Metastatic Breast Carcinoma in the Ovary (tissue), 3 donors: ENCODE data around the gene TMA16.

DNA sequence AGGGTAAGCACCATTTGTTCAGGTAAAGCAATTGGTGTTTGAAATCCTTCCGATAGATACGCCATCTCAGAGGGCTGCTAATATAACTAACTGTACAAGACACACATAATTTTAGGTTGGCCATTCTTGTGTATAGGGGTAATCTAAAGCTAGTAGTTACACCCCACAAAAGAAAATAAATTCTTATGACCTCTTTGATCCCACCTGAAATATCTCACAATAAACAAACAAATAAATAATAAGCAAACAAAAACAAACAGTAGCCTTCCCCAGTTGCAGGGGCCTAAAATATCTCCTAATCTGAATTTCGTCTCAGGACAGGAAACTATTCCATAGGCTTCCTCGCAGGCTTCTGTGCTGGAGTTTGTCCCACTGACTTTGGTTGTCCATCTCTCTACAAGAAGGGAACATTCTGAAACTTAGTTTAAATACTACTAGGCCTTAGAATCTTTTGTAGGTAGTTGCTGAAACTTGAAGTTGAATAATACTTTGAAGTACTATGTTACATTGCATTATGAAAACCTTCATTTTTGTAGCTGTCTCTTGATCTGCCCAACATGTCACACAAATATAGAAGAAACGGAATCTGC lies 22.1 kb downstream of the TDO2 start:
- PRO-cap, 3 experiments: no peak in any of the 3 experiments

DNA sequence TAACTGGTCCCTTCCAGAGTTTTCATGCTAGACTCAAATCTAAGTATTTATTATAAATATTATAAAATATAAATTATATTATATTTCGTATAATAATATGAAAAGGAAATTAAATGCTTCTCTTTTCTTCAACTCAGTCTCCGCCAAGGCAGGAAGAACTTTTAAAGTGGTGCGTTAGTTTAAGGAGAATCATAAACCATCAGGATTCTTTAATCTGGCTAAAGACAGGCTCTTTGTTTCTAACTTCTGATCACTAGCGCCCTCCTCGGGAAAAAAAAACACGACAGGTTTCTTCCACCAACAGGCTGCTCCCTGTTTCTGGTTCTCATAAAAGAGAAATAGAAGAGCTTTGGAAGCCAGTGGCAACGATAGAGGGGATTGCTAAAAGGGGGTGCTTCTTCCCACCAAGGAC lies 654 bp downstream of the CTSO start:
- PRO-cap, 3 experiments: peak in 3 of 3 experiments; most common plus-strand start position 281 of the sequence (in 3); most common minus-strand start position 163 of the sequence (in 1)

DNA sequence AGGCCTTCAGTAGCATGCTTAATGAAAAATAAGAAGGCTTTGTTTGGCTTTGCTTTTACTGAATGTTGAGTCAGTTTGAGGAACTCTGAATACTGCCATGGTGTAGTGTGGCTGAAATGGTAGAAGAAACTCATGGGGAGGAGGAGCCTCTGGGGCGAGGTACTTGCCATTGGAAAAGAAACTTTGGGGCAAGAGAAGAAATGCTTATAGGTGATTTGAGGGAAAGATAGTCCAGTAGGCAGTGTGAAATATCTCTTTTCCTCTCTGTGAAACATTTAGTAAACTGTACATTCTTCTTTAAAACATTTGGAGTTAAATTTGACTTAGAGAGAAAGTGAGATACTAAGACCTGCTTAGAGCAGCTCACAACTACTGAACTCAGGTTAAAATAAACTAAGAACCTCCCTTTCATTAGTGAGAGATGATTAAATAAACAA lies 361.7 kb downstream of the PDGFC start:
- PRO-cap, 3 experiments: no peak in any of the 3 experiments

- PRO-cap, 3 experiments: no peak in any of the 3 experiments
Measured at GRCh38 chr4:156762222-156763252, 209.1 kb downstream of the PDGFC start.

GRCh38 chr4:156946470-156947396 lies 24.9 kb downstream of the PDGFC start:
- PRO-cap, 3 experiments: peak in 1 of 3 experiments; most common plus-strand start chr4:156947088 (in 1); most common minus-strand start chr4:156946998 (in 1)

DNA sequence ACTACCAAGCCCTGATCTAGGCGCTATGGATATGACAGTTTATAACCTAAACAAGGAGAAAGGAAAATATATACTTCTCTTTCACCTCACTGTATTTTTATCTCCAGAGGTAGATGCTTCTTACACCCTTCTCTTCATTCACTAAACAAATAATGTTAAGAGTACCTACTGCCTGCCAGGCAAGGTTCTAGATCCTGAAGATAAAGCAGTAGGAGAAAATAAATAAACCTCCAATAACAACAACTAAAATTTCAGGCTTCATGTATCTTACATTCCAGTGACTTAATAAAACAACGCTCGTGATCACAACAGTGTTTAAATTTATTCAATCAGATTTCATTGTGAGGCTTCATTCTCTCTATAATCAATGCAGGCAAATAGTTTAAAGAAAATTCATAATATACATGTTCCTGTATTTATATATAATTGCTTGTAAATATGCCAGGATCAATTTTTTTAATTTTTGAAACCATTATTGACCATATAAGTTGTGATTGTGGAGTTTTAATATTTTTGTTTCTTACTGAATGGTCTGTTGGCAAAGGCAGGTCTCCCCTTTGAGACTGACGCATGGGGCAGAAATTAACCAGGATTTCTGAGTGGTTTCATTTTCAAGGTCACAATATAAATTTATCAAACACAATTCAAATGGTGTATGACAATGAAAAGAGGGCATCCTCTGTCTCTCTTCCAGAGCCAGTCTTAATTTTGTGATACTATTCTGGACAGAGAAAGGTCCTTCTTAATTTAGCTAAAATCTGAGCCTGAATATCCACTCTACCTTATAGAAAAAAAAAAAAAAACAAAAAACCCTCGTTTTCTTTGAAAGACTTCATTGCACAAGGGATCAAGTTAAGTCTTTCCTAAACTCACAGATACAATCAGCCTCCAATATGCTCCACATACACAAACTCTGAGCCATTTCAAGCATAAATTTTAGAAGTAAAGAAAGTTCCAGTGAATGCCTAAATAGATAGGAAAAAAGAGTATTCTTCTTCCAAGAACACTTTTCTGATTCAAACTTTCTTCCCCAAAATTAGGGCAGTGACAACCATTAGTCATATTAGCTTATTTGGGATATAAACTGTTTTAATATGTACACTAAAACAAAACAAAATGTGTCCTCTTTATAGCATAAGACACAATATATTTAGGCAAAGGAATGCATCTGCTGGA lies 20.3 kb downstream of the PDGFC start:
- PRO-cap, 3 experiments: no peak in any of the 3 experiments

GRCh38 chr4:156968572-156969149 lies 2.9 kb downstream of the PDGFC start:
- PRO-cap, 3 experiments: peak in 1 of 3 experiments; most common plus-strand start chr4:156968746 (in 1)

GRCh38 chr4:158090374-158090581 lies 82.5 kb downstream of the GASK1B start:
- PRO-cap, 3 experiments: no peak in any of the 3 experiments

DNA sequence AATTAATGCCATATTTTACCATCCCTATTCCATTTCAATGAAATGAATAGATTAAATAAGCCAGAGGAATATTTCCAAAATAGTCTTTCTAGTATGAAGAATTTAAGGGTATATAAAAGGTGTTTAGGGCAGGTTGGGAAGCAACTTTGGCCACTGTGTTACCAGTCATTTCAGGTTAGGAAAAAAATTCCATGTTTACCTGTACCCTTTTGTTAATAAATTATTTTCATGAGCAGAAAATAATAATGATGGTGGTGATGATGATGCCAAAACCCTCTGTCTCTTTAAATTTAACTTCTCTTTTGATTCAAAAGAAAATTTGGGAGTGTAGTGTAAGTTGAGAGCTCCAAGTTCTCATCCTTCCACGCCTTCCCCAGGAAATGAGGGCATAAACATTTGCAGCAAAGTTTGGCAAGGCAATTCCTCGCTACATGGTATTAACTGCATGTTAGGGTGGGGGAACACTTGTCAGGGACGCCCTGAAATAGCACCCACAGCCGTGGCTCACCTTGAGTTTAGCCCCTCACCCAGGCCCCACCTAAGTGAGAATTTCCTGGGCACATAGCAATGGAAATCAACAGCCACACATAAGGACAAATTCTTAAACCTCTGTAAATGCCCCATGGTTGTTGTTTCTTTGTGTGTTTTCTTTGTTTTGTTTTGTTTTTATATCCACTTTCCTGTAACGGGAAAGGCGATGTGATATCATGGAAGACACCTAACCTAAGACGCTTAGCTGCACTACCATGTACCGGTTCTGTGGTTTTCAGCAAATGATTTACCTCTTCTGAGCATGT lies 1.8 kb downstream of the RXFP1 start:
- PRO-cap, 3 experiments: no peak in any of the 3 experiments

DNA sequence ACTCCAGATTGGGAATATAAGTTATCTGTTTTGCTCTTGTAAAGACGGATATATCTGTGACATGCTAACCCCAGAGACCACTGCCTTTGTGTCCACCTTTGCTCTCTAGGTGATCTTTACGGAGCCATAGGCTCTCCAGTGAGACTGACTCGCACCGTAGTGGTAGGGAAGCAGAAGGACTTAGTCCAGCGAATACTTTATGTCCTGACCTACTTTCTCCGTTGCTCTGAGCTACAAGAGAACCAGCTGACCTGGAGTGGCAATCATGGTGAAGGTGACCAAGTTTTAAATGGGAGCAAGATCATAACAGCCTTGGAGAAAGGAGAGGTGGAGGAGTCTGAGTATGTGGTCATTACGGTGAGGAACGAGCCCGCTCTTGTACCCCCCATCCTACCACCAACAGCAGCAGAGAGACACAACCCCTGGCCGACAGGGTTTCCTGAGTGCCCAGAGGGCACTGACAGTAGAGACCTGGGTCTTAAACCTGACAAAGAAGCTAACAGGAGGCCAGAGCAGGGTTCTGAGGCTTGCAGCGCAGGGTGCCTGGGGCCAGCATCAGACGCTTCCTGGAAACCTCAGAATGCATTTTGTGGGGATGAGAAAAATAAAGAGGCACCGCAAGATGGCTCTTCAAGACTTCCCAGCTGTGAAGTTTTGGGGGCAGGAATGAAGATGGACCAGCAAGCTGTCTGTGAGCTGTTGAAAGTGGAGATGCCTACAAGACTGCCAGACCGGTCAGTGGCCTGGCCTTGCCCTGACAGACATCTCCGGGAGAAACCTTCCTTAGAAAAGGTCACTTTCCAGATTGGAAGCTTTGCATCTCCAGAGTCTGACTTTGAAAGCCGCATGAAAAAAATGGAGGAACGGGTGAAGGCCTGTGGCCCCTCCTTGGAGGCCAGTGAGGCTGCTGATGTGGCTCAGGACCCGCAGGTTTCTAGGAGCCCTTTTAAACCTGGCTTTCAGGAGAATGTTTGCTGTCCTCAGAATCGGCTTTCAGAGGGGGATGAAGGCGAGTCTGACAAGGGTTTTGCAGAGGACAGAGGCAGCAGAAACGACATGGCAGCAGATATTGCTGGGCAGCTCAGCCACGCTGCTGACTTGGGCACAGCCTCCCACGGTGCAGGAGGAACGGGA lies 99.5 kb downstream of the FNIP2 start:
- PRO-cap, 3 experiments: no peak in any of the 3 experiments

DNA sequence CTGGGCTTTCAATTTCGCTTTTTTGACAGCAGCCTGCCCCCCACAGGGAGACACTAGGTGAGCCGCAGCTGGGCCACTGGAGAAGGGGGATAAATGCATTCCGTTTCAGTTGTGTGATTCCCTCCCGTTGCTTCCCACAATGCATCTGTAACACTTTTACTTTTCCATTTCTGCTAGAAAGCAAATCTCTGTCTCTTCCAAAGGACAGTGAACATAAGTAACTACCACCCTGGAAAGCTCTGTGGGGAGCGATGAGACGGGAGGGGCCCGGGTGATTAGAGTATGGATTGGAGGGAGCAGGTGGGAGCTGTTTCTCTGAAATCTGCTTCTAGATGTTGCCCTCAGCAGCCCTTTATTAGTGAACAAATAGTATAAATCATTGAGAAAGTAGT lies 18.3 kb downstream of the C4orf45 start:
- PRO-cap, 3 experiments: no peak in any of the 3 experiments

DNA sequence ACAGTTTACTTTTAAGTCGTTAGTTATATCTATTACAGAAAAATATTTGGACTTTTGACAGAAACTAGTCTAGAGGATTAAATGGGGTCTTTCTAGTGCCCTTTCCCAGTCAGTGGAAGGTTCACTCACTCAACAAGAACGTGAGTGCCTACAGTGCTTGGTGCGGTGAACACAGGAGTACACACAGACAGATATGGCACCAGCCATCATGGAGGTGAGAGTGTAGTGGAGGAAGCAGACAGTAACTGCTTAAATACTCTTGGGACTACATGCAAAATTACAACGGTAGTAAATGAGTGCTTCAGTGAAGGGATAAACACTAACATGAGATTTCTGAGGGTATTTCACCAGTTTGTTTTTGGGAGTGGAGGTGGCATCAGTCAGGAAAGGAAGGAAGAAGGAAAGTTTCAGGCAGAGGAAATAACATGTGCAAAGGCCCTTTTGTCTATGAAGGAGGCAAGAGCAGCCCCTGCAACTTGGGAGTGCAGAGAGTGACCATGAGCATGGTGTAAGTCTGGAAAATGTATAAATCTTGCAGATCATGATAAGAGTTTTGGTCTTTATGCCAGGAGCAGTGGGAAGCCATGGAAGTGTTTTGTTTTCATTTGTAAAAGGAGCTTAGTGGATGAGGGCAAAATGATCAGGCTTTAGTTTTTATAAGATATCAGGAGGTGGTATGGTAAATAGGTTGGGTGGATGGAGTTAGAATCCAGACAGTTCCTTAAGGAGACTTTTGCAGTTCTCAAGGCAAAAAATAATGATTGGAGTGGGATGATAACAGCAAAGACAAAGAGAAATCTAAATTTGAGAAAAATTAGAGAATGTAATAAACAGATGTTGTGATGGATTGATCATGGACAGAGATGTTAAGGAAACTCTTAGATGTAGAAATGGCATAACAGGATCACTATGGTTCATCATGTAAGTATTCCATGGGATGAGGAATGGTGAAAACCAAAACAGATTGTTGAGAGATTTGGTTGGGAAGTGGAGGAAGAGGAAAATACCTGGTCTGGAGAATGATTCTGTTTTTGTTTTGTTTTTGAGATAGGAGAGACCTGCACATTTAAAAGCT lies 162.5 kb downstream of the RAPGEF2 start:
- PRO-cap, 3 experiments: no peak in any of the 3 experiments

DNA sequence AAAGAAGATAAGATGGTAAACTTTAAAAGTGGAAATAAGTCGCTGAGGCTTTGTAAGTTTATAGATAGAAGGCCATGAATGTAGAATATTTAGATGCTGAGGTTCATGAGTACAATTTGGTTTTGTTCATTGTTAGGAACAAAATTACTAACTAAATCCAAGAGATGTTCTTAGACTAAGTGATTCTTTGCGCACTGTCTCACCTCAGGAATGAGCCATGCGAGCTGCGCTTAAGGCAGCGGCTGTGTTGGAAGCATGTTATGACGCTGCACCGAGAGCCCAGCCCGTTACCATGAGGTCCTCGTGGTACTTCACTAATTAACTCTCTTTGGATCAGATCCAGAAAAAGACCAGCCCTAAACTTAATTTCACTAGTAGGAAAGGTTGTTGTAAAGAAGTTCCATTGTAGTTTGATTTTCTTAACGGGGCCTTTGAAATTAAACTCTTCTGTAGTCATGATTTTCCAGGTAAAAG lies 166.2 kb downstream of the RAPGEF2 start:
- PRO-cap, 3 experiments: no peak in any of the 3 experiments

GRCh38 chr4:159278432-159278932 lies 175.6 kb downstream of the RAPGEF2 start:
- PRO-cap, 3 experiments: no peak in any of the 3 experiments

- PRO-cap, 3 experiments: peak in 2 of 3 experiments; most common plus-strand start chr4:160365334 (in 2)
Measured at GRCh38 chr4:160365238-160365446, 1262.3 kb downstream of the RAPGEF2 start.

GRCh38 chr4:163330730-163331738 lies 1.4 kb downstream of the NPY1R start:
- PRO-cap, 3 experiments: no peak in any of the 3 experiments

DNA sequence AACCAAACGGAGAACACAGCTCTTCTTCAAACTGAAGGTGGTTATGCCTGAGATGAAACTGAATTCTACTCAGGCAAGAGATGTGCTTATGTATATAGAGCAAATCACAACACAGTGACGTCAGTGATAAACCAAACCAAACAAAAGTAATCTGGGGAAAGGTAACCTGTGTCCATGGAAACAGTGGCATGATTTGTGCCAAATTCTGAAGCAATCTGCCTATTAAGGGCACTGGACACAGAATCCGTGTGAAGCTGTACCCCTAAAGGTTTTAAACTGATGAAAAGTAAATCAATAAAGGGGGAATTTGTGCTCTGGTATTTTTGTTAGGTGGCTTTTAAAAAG lies 38.5 kb downstream of the NPY5R start:
- PRO-cap, 3 experiments: no peak in any of the 3 experiments

- PRO-cap, 3 experiments: peak in 3 of 3 experiments; most common plus-strand start chr4:163494997 (in 3); most common minus-strand start chr4:163494563 (in 3)
Measured at GRCh38 chr4:163494343-163495510, at the start of gene TMA16. TSS of gene TMA16 (plus strand) at chr4:163494690.

GRCh38 chr4:163562456-163563215 lies 68.1 kb downstream of the TMA16 start:
- PRO-cap, 3 experiments: no peak in any of the 3 experiments

DNA sequence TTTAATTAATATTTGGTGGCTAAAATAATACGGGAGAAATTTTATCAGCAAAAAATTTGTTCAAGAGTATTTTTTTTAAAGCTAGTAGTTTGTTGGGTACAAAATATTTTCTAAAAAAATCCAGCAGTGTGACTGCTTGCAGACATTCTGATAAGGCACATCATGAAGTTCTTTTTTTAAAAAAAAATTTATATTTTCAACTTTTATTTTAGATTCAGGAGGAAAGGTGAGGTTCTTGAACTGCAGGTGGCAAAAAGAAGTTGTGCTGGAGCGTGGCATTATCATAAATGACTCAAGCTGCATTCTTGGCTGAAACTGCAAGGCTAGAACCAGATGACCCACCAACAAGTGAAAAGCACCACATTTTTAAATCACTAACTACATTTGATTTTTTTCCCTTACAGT lies 172.5 kb downstream of the TMA16 start:
- PRO-cap, 3 experiments: no peak in any of the 3 experiments